ENCODE data around the genes MRPL9, LCE5A, LCE1F, LCE1A and PRR9.

GRCh38 chr1:151494639-151495282, 16.4 kb upstream of the CGN start:
- PRO-cap, result no peak

DNA sequence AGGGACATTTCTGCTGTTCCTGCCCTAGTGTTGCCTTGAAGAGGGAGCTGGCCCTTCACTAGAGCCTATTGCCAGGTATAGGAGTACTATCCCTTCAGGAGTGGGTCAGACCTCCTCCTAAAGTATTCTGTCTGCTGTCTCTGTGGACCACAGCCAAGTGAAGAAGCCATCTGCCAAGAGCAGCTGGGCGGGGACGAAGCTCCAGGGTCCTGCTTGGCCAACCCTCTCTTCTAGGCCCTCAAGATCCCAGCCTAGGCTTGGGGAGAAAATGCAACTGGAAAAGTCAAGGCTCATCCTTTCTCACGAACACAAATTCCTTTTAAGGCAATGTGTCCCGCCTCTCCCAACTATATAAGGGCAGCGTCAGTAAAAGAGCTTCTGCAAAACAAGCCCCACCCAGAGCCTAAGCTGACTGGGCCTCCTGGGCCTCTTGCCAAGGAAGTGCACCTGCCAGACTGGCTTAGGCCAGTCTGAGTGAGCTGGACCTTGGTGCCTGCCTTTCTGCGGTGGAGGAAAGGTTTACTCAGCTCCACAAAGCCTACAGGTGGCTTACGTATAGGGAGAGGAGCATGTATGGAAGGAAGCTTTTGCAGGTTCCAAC, 631 bp upstream of the TUFT1 start:
- PRO-cap, result bidirectional peak, plus-strand start at position 450 of the sequence, minus-strand start at position 321 of the sequence

GRCh38 chr1:151540034-151540258, 163 bp upstream of the TUFT1 start:
- PRO-cap, result bidirectional peak, plus-strand start at chr1:151540309, minus-strand start at chr1:151540135

DNA sequence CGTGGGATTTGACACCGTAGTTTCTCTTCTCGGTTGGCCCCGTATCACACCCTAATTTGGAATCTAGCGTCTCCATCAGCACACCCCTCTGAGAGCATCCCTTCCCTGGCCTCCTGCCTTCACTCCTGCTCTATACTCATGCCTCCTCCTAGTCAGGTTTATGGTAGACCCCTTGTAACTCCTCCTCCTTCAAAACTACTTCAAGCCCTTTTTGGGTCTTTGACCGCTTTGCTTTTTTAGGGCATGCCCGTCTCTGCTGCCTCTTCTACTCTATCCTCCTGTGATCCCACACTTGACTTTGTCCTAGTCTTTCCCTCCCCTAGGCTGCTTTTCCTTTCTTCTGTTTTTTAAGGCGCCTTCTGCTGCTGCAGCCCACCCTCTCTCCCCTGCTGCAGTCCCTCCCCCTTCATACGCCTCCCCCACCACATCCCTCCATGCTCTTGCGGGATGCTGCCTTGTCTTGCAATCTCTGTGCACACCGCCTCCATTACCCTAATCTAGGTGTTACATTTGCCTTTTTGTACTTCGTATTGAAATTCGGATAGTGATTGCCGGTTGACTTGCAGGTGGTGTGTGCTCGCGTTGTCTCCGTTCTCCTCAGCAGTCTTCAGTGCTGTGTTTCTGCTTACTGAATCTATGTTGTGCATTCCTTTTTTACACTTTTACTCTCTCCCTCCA, 1.5 kb downstream of the SNX27 start:
- PRO-cap, result no peak

GRCh38 chr1:151739711-151740440, 18.6 kb downstream of the RIIAD1 start:
- PRO-cap, result no peak

DNA sequence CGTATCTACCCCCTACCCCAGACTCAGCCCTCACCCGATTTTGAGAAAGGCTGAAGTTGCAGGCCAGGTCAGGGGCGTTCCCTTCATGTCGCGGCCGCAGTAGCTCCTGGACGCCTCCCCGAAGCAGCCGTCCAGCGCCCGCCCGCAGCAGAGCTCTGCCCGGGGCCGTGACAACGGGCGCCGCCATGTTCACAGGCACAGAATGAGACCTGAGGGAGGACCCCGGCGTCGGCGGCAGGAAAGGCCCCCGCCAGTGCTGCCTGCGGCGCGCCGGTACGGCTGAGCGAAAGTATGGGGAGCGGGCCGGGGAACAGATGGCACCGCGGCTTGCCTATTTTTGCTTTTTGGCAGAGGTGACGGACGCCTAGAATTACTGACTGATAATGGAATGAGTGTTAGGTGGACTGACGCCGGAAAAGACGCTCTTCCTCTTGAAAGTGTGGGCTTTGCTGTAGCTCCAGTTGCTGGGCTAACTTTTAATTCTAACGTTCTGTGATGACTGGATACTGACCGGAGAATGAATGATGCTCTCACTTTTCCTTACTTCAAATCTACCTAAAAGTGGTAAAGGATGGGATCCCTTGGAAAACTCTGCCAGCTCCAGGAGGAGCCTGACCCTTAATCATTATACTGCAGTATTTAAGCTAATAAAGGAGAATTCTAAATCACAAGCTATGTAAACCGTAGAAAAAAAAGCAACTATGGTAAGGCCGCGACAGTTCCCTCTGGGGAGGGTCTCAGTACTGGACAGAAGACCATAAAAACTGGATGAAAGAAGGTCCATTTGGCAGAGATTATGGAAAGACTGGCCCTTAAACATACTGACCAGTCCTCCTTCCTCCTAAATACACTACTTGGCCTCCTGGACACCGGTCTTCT, at the start of gene MRPL9:
Gene MRPL9 (minus strand): TSS at position 204 of the 879 bp plus-strand sequence.
- PRO-cap, result bidirectional peak, plus-strand start at position 292 of the sequence, minus-strand start at position 169 of the sequence

- PRO-cap, result no peak
These were observed 6.6 kb downstream of the TDRKH start for GRCh38 chr1:151783632-151784229.

GRCh38 chr1:151827469-151828003, 4.1 kb downstream of the RORC start:
- PRO-cap, result no peak

GRCh38 chr1:151897905-151898128, 11.5 kb downstream of the THEM4 start:
- PRO-cap, result unidirectional peak, plus-strand start at chr1:151898064

DNA sequence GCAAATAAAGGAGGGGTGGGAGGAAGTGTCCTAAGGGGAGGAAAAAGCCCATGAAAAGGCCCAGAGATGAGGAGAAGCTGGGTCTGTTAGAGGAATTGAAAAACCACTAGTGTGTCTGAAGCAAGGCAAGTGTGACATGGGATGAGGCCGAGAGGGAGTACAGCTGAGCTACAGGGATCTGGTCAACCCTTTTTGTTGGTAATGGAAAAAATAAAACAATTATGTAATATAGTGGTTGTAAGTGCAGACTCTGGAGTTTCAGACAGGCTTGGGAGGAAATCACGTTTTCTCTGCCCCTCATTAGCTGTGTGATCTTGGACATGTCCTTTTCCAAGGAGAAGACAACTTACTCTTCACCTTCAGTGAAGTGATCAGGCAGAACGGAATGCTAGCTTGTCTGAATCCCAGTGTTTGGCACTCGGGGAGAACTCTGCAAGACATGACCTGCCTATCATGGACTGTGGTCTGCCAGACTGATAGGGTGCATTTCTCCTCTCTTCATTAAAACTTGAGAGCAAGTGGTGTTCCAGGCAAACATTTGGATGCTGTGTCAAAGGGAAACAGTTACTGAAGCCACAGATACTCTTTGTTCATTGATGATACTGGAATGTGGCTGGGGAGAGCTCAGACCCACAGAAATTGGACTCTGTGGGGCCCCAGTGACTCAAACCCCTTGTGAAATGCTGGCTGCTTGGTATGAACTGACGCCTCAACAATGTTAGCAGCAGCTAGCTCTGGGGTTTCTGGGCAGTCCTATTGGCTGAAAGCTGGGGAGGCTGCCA, 7.6 kb upstream of the S100A10 start:
- PRO-cap, result no peak

- PRO-cap, result no peak
These were observed 5.0 kb downstream of the TCHH start for GRCh38 chr1:152109993-152110924.

- PRO-cap, result no peak
These were observed 4.3 kb downstream of the TCHH start for GRCh38 chr1:152110925-152111367.

GRCh38 chr1:152510639-152511057, at the start of gene LCE5A:
LCE5A (plus strand) TSS chr1:152510803.
- PRO-cap, result no peak

DNA sequence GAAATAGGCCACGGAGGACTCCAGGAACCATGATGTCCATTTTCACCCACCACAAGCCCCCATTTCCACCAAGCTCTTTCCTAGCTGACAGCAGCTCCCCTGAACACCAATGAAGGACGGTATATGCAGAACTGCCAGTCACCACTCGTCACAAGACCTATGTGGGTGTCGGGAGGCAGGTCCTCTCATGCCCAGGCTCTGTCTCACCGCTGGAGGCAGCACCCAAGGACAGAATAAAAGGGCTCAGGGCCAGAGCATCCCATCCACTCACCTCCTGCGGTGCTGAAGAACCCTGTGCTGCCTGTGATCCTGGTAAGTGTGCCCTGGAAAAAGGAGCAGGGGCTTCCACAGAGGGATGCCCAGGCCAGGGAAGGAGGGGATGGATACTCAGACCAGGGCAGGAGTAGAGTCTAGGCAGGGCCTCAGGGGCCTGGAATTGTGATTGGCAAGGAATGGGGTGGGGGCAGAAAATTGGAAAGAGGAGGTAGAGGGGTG, at the start of gene LCE1F:
Gene LCE1F (plus strand): TSS at position 262 of the 495 bp plus-strand sequence.
- PRO-cap, result no peak

DNA sequence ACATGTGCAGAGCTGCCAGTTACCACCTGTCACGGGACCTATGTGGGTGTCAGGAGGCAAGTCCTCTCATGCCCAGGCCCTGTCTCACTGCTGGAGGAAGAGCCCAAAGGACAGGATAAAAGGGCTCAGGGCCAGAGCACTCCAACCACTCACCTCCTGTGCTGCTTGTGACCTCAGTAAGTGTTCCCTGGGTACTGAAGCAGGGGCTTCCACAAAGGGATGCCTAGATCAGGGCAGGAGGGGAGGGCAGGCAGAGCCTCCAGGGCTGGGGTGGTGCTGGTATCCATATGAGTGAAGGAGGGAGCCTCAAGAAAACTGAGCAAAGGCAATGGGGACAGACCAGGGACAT, 590 bp upstream of the LCE1B start:
- PRO-cap, result no peak

- PRO-cap, result no peak
These were observed at the start of gene LCE1A for GRCh38 chr1:152827297-152827549. LCE1A (plus strand) TSS chr1:152827473.

- PRO-cap, result no peak
These were observed 9.6 kb upstream of the SPRR2F start for GRCh38 chr1:153122690-153123577.

GRCh38 chr1:153217426-153217845, at the start of gene PRR9:
PRR9 (plus strand) TSS chr1:153217584.
- PRO-cap, result no peak

- PRO-cap, result no peak
These were observed 33.2 kb upstream of the S100A7 start for GRCh38 chr1:153493630-153494151.

DNA sequence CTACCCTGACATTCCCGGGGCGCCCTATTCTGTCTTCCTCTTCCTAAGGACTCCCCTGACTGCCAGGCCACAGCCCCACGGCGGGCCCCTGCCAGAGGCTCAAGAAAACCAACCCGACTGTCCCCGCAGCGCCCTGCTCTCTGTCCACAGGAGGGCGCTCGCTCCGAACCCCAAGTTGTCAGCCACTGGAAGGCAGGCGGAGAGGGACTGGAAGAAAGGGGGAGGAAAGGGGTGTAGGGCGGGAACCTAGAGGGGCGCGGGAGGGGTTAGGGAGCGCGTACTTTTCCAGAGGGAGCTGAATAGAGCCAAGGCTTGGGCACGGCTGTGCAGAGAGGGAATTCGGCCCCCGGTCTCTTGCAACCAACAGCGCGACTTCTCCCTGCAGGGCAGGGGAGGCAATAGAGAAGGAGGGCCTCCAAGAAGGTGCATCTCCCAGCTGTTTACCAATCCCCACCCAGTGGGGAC, 2.6 kb downstream of the S100A6 start:
- PRO-cap, result bidirectional peak, plus-strand start at position 288 of the sequence, minus-strand start at position 142 of the sequence